AG10803 (cell line): ENCODE data around the gene OR8B2.

GRCh38 chr11:121652942-121653475 is 200.9 kb downstream of the SORL1 start:
- RRBS, result no CpG with 5 or more reads among the region's 5 CpGs

DNA sequence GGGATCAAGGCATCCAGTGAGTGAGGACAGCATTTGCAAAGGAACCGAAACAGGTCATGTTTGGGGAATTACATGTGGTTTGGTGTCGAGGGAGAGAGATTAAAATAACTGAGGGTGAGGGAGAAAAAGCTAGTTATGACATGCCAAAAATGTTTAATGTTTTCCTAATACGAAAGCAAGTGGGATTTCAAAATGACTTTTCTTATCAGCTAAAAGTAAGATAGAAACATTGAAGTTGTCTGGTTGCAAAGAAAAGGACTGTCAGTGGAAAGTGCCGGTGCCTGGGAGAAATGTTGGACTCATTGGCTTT is 157.0 kb downstream of the BLID start:
- RRBS, result no CpG with 5 or more reads among the region's 4 CpGs

- RRBS, result no CpG with 5 or more reads among the region's 2 CpGs
Measured at GRCh38 chr11:122047098-122047304, 69.0 kb downstream of the BLID start.

GRCh38 chr11:122099050-122100072 is 16.7 kb downstream of the BLID start:
- RRBS, result no CpG with 5 or more reads among the region's 17 CpGs

- RRBS, result no CpG with 5 or more reads among the region's 3 CpGs
Measured at GRCh38 chr11:122189144-122189713, 73.2 kb upstream of the BLID start.

- RRBS, result no CpG with 5 or more reads among the region's 11 CpGs
Measured at GRCh38 chr11:122229343-122230041, 113.5 kb upstream of the BLID start.

GRCh38 chr11:122322108-122322483 is 206.1 kb upstream of the BLID start:
- RRBS, result no CpG with 5 or more reads among the region's 1 CpG

DNA sequence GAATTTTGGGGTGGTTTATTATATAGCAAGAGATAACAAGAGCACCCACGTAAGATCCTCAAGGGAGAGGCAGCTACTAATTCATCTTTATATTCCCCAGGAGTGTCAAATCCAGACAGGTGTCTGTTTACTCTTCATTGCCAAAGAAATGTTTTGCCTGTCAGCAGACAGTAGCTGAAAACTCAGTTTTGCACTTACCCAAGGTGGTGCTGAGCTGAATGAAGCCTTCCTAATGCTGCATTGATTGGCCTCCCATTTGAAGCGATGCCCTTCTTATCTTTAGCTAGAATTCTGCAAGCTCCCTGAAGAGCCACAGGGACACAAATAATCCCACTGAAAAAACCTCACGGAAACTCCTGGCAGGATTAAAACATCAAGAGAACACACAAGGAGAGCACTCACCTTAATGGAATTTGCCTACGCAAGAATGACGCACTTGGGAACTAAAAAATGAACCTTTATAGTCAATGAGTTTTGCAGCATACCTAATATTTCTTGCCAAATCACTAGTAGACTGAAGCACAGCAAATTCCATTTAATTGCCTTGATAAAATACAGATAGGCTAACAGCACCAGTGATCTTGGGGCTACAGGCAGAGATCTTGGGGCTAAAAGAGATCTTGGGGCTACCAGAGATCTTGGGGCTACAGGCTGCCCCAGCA is 232.9 kb upstream of the UBASH3B start:
- RRBS, result no CpG with 5 or more reads among the region's 5 CpGs

GRCh38 chr11:122681787-122682317 is 26.3 kb downstream of the UBASH3B start:
- RRBS, result no CpG with 5 or more reads among the region's 13 CpGs

- RRBS, result no CpG with 5 or more reads among the region's 16 CpGs
Measured at GRCh38 chr11:123362703-123363930, 67.0 kb upstream of the GRAMD1B start.

DNA sequence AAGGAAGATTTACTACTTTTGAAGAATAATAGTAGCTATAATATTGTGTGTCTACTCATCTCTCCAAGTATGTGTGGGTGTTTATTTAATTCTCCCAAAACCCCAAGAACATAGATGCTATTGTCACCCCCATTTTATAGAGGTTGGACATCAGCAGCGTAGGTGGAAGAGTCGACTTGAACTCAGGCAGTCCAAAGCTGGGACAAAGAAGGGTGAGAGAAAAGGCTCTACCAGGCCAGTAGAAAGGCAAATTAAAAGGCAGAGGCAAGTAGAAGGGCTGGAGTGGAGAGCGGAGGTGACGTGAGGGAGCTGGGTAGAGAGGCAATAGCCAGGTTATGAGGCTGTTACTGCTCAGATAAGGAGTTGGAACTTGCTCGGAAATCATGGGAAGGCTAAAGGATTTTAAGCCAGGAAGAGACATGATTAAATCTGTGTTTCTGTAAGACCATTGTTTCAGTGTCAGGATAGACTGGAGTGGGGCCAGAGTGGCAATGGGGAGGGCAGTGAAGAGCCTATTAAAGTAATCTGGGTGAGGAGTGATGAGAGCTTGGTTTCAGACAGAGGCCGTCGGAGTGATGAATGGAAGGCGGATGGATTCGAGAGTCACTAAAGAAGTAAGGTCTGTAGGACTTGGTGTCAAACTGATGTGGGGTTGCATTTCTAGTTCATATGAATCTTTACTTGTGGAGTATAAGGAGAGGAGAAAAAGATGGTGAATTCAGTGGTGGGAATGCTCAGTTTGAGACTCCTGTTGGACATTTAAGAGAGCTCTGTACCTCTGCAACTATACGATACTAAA is 39.0 kb downstream of the GRAMD1B start:
- RRBS, result no CpG with 5 or more reads among the region's 10 CpGs

DNA sequence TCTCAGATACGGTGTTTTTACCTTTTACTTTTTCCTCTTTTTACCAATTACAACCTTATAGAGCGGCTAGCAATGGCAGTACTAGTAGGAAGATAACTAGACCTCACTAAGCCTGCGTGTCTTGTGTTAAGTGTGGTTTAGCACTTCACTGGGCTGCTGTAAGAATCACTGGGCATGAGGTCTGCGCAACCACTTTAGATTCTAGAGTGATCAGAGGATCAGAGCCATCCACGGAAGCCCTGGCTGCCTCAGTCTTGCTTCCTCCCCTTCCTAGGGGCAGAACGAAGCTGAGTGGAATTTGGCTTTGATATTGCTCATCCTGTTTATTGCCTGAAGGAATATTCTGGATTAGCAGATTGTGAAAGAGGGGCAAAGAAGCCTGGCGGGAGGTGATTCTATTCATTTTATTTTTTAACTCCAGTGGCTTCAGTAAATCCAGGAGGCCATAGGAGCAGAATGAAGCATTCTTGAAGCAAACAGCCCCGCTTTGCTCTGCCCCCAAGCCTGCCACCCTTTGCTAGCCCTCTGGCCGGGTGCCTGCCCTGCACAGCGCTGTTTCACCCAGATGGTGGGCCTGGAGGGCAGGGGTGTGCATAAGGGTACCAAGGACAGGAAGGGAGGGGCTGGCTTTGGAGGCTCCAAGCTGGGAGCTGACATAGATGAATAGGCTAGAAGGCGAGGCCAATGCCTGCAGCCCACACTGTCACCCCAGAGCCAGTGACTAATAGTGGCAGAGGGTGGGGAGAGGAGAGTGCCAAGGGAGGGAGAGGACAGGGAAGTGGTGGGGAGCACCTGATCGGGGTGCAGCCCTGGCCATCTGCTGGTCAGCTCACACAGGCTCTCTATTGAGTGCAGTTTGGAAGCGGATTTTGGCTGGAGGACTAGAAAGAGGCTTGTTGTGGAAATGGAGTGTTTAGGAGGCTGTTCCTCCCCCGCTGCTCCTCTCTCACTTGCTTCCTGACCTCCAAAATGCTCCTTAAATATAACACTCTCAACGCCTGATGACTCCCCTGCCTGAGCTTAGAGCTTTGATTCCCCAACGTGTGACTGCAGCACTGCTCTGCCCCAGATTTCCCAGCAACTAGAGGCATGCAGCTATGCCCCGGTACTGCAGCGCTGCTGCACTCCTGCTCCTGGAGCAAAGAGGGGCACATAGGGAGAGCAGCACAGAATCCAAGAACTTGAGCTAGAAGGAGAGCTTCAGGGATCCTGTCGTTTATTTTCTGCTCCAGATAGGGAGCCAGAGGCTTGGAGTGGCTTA is 88.9 kb downstream of the GRAMD1B start:
- RRBS, result no CpG with 5 or more reads among the region's 19 CpGs

DNA sequence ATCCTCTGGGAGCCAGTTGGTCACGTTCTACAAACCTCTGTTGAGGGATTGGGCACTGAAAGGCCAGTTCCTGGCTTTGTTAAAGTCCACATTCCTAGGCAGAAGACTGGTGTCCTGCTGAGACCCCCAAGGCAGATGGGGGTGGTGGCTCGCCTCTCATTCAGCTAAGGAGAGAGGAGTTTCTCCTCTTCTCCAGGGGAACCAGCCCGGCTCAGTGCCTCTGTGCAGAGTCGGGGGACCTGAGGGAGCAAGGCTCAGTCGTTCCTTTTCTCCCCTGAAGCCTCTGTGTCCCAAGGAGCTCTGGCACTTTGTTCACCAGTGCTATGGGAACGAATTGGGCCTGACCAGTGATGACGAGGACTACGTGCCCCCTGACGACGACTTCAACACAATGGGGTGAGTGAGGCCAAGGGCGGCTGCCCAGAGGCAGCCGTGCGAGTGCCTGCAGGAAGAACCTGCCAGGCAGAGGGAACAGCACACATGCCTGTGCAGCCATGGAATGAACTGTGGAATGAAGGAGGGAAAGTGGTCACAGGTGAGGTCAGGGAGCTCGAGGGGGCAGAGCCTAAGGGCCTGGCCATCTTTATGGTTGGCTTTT is 51.2 kb downstream of the SCN3B start:
- RRBS, result no CpG with 5 or more reads among the region's 14 CpGs

DNA sequence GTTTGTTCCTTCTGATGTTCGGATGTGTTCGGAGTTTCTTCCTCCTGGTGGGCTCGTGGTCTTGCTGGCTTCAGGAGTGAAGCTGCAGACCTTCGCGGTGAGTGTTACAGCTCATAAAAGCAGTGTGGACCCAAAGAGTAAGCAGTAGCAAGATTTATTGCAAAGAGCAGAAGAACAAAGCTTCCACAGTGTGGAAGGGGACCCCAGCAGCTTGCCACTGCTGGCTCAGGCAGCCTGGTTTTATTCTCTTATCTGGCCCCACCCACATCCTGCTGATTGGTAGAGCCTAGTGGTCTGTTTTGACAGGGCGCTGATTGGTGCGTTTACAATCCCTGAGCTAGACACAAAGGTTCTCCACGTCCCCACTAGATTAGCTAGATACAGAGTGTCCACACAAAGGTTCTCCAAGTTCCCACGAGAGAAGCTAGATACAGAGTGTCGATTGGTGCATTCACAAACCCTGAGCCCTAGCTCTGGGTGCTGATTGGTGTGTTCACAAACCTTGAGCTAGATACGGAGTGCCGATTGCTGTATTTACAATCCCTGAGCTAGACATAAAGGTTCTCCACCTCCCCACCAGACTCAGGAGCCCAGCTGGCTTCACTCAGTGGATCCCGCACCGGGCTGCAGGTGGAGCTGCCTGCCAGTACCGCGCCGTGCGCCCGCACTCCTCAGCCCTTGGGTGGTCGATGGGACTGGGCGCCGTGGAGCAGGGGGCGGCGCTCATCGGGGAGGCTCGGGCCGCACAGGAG is 12.9 kb upstream of the OR10D3 start:
- RRBS, result no CpG with 5 or more reads among the region's 27 CpGs

DNA sequence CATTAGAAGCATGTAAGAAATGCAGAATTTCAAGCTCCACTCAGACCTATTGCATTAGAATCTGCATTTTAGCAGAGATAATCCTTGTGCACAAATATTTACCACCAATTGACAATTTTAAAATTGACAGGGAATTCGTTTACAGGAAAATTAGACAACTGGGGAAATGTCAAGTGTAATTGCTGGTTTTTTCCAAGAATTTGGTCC is 220 bp upstream of the OR8G1 start:
- RRBS, result no CpG with 5 or more reads among the region's 1 CpG

DNA sequence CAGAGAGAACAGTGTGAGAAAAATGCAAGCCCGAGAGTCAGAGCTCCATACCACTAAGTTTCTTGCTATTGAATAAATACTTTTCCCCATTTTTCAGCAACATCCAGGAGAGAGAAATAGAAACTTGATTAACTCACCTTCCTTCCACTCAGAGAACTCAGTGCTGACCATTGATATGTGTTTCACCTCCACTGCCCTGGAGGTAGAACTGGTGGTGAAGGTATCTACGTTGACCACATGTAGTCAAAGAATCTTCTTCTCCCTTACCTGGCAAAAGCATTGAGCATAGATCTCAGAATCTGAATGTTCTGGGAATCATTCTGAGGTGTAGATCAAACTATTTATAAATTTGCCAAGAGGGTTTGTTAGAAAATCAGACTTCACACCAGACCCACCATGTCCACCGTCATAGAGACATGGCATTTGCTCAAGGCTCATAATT is at the start of gene OR8B2:
TSS of gene OR8B2 (minus strand) at position 263 of the 442 bp plus-strand sequence.
- RRBS, result no CpG with 5 or more reads among the region's 3 CpGs

DNA sequence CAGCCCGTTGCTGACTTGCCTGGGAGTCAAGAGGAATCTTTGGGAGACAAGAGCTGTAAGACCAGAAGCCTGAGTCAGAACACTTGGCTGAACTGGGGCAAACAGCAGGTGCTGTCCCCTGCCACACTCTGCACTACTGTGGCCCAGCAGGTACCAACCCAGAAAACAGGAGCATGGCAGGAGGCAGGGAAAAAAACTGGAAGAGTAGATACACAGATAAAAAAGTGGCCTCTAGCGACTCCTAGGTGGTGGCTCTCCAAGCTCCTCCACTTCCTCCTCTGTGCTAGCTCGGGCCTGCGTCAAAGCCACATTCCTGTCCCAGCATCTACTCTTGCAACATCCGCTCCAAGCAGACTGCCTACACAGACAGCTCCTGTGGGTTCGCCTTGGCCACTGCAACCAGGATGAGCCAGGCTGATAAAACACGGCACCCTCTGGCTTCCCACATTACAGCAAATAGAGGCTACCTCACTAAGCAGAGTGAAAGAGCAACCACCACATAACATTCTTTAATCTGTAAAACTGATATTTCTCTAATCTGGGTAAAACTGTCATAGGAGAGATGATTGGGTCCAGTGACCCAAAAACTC is 6.9 kb downstream of the OR8B12 start:
- RRBS, result no CpG with 5 or more reads among the region's 7 CpGs

- RRBS, result no CpG with 5 or more reads among the region's 2 CpGs
Measured at GRCh38 chr11:124657605-124657944, 16.0 kb downstream of the SIAE start.

GRCh38 chr11:124747517-124748197 is 4.4 kb downstream of the VSIG2 start:
- RRBS, result no CpG with 5 or more reads among the region's 12 CpGs

GRCh38 chr11:124748198-124748929 is 3.7 kb downstream of the VSIG2 start:
- RRBS, result no CpG with 5 or more reads among the region's 18 CpGs